HT1080 (cell line): ENCODE measurements around the genes ZNF521, SS18, TAF4B and DSG3.

GRCh38 chr18:24914346-24914831 lies 437.6 kb downstream of the ZNF521 start:
RAMPAGE:
- cytosol, long total RNA = no peak
- long total RNA = no peak
- nucleus, long total RNA = no peak

RAMPAGE:
- cytosol, long total RNA = no peak
- long total RNA = no peak
- nucleus, long total RNA = no peak
These were observed 65.9 kb downstream of the ZNF521 start for GRCh38 chr18:25285935-25286557.

DNA sequence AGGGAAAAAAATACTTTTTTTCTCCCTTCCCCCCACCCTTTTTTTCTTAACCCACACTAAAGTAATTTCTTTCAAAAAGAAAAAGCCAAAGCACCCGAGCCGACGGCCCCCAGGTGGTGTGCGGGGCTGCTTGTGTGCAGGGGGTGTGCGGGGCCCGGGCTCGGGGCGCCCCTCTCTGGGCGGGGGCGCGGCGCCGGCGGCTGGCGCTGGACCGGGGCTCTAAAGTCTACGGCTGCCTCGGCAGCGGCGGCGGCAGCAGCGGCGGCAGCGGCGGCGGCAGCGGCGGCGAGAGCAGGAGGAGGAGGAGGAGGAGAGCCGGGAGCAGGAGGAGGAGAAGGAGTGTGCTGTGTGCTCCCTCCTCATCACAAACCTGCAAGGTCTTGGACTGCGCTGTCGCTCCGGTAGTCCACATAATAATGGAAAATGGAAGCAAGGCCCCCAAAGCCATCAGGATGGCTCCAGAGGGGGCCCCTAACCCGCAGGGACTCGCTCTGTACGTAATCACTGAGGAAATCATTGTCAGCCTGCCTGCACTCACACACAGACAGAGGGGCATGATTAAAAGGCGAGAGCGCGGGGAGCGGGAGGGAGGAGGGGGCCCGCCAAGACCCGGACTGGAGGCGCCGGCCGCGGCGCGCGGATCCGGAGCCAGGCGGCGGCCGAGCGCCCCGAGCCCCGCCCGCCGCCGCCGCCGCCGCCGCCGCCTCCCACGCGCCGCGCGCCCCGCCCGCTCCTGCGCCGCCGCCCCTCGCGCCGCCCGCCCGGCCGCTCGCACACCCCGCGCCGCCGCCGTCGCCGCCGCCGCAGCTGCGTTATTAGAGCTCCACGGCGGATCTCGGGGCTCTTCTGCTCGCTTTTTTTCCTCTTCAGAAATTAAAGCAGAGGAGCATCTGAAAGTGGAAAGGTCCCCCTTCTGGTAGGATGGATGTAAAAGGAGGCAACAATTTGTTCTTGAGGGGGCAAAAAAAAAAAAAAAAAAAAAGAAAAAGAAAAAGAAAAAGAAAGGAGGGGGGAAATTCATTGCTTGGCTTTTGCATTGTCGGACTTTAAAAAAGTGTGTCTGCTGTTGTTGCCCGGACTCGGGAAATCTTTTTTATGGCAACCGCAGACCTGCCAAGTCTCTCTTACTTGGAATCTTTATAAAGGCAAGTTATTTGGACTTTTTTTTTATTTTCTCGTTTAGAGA lies at the start of gene ZNF521:
Gene ZNF521 (minus strand): TSS at position 532 of the 1,186 bp plus-strand sequence.
RAMPAGE:
- cytosol, long total RNA = no peak
- long total RNA = start-site peak on the minus strand centred at position 523 of the sequence, 48 bp wide, 29 reads
- nucleus, long total RNA = no peak

GRCh38 chr18:25503519-25504060 lies 151.6 kb upstream of the ZNF521 start:
RAMPAGE:
- cytosol, long total RNA = no peak
- long total RNA = no peak
- nucleus, long total RNA = no peak

DNA sequence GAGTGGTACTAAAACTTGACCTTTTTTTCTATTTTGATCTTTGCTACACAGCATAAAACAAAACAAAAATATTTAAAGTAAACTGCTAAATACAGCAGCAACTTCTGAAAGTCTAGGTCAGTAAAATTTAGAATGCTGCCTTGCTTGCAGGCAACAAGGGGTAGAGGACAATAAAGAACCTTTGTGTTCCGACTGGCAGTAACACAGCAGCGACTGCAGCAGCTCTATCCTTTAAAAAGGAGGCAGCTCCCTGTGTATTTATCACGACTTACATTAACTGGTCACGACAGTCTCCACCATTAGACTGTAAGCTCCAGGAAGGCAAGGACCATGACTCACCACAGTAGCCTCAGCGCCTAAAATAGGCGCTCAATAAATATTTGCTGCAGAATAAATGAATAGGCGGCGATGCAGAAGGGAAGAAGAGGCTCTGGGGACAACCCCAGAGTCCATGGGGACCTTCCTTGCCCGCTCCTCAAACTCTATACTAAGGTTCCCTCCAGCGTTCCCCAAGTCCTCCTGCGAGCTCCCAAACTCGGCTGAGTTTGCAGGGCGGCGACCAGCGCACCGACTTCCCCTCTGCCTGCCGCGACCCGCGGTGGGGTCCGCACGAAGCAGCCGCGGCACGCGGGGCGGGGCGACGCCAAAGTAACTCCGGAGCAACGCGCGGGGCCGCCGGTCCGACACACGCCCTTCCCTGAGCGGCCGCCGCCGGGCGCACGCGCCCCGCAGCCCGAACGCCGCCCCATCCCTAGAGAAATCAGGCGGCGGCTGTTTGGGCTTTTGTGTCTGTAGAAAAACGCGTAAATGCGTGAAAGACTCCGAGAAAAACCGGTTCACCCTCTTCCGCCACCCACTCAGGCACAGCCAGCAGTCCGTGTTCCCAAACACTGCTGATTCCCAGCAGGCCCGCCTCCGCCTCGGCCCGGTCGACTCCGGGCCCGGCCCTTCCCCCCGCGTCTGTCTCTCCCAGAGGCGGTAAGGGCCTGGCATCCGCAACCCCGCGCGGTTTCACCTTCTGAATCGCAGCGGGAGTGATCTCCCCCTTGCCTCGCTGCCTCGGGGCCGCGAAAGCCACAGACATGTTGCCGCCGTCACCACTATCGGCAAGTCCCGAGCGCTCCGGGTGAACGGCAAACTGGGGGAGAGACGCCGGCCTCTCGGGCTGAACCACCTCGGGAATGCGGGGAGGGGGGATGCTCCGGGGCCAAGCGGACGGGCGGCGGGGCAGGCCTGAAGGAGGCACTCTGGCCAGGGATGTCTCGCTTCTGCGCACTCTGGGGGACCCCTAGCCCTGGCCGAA lies at the start of gene SS18:
Gene SS18 (minus strand): TSS at position 1,128 of the 1,303 bp plus-strand sequence.
RAMPAGE:
- cytosol, long total RNA = start-site peak on the minus strand centred at position 1,132 of the sequence, 62 bp wide, 2,158 and 3,317 reads in 2 replicates
- long total RNA = start-site peak on the minus strand centred at position 1,115 of the sequence, 28 bp wide, 1,086 reads
- nucleus, long total RNA = start-site peak on the minus strand centred at position 1,137 of the sequence, 64 bp wide, 1,711 and 1,351 reads in 2 replicates

RAMPAGE:
- cytosol, long total RNA = no peak
- long total RNA = no peak
- nucleus, long total RNA = no peak
These were observed at the start of gene TAF4B for GRCh38 chr18:26225910-26227165. Gene TAF4B (plus strand): TSS chr18:26226445.

RAMPAGE:
- cytosol, long total RNA = no peak
- long total RNA = no peak
- nucleus, long total RNA = no peak
These were observed 158.2 kb downstream of the KCTD1 start for GRCh38 chr18:26390090-26390709.

DNA sequence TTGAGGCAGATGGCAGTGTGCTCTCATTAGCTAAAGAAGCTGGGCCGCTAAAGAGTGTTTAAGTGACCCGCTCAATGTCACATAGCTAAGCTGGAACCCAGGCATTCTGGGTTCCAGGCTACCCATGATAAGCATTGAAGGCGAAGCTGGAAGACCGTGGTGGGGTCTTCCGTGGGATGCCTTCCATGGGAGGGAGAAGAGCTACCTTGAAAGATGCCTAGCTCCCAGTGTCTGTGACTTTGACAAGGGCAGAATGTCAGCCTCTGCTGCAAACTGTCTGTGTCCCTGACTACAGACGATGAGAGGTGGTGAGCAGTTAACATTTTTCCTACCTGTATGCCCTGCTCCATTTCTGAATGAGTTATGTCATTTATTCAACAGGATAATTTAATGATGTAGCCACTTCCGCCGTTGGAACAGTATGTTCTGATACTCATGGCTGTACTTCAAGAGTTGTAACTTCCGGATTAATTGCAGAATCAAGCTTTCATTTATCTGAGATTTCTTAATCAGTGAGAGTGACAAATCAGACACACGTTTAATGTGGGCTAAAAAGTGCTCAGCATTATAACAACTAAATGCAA lies 107.9 kb downstream of the KCTD1 start:
RAMPAGE:
- cytosol, long total RNA = no peak
- long total RNA = no peak
- nucleus, long total RNA = no peak

DNA sequence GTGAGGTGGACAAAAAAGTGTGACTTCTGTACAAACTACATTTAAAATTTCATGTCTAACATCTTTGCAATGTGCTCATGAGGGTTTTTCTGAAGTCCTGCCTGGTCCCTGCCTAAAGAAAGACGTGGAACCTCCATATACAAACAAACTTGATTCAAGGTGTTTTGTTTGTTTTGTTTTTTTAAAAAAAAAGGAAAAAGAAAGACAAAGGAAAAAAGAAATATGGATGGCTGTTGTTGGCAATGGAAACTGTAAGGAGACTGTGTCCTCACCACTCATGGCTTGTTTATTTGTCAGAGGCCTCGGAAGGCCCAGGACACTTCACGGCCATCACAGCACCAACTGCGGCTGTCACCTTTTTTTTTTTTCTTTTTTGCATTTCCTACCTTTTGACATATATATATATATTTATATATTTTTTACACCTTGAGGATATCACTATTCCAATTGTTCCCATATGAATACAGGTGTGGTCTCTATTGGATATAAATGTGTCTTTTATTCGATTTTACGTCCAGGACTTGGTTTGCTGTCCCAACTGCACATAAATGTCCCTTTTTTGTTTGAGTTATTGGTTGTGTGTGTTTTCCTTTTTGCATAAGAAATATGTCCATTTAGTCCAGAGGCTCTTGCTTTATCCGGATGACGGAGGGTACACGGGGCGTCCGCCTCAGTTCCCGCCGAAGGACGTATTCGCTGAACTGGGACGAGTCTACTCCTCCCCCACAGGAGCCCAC lies 93.1 kb downstream of the KCTD1 start:
RAMPAGE:
- cytosol, long total RNA = no peak
- long total RNA = no peak
- nucleus, long total RNA = no peak

DNA sequence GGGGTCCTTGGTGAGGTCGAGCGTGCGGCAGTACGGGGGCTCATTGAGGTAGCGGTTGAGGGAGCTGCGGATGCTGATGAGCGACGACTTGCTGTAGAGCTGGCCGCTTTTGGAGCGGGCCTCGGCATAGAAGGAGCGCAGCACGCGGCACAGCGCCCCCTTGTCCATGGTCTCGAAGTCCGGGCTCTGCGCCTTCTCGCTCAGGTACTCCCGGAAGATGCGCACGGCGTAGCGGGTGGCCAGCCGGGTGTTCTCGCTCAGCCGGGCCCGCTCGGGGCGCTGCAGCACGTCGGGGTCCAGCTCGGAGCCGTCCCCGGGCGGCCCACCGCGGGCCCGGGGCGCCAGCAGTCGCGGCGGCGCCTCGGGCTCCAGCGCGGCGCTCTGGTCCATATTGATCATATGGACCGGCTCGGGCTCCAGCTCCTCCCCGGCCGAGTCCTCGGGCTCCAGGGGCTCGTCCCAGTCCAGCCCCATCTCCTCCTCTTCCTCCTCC lies 532 bp downstream of the KCTD1 start:
RAMPAGE:
- cytosol, long total RNA = no peak
- long total RNA = no peak
- nucleus, long total RNA = no peak

DNA sequence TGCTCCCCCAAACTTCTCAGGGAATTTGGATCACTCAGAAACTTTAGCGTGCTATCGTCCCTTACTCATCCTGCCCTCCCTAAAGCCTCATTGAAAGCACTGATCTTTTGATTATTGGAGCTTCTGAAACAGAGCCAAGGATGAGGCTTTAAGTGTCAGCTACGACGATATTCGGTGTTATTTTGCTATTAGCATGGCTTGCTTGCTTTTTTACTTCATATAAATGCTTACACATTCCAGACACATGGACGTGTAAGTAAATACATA lies 27.3 kb upstream of the KCTD1 start:
RAMPAGE:
- cytosol, long total RNA = no peak
- long total RNA = no peak
- nucleus, long total RNA = no peak

GRCh38 chr18:26862927-26863728 lies 2.4 kb downstream of the AQP4 start:
RAMPAGE:
- cytosol, long total RNA = no peak
- long total RNA = no peak
- nucleus, long total RNA = no peak

DNA sequence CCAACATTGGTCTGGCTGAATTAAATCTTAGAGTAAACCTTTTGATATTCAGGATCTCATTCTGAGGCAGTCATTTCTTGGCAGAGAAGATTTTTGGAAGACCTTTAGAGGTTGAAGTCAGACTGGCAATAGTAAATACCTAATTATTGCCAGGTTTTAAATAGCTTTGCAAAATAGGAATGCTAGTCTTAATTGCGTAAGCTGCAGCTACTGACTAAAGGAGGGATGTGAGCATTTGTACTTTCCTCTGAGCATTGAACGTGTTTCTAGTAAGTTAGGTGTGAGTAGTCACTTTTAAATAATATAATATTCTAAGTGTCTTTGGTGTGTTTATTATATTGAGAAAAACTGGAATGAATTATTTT lies 127.2 kb downstream of the CHST9 start:
RAMPAGE:
- cytosol, long total RNA = no peak
- long total RNA = no peak
- nucleus, long total RNA = no peak

DNA sequence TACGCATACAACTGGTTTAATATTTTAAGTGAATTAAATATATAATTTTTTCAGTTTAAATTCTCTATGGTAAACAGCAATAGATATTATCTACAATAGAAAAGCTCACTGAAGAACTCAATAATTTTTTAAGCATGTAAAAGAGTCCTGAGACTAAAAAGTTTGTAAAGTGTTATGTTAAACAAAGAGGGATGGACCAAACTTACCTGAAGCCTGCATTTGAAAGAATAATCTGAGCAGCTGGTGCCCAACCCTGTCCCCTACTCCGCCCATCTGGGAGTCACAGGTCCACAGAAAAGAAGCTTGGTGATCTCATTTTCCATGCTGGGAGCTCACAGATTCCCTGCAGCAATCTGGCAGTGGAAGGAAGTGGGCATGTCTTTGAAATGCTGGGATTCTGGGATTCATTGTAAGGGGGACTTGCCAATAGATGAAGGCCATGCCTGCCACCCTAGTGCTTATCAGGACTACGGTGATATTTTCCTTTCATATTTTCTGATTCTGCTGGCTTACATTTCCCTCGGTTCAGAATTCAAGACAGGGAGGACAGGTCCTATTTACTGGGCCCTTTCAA lies 17.9 kb downstream of the CDH2 start:
RAMPAGE:
- cytosol, long total RNA = no peak
- long total RNA = no peak
- nucleus, long total RNA = no peak

DNA sequence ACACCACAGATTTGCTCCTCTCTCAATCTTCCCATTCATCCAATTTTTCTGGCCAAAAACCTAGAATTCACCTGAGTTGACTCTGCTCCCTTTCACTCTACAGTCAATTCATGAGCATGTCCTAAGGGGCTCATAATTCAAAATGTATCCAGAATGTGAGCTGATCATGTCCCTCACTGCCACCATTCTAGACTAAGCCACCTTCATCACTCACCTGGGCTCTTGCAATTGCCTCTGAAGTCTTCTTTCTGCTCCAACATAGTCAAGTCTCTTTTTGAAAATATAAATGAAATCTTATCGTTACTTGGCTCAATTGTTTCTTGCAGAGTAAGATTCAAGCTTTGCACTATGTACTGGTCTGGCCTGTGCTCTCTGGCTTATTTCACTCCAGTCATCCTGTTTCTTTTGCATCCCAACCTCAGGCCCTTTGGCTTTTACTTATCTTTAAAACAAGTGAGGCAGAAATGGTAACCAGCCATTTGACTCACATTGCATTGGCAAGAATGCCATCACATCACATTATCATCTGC lies 64.6 kb upstream of the DSC1 start:
RAMPAGE:
- cytosol, long total RNA = no peak
- long total RNA = no peak
- nucleus, long total RNA = no peak

RAMPAGE:
- cytosol, long total RNA = no peak
- long total RNA = no peak
- nucleus, long total RNA = no peak
These were observed 71.2 kb upstream of the DSC1 start for GRCh38 chr18:31233809-31234338.

GRCh38 chr18:31241596-31242552 lies 76.1 kb upstream of the DSG1 start:
RAMPAGE:
- cytosol, long total RNA = no peak
- long total RNA = no peak
- nucleus, long total RNA = no peak

RAMPAGE:
- cytosol, long total RNA = no peak
- long total RNA = no peak
- nucleus, long total RNA = no peak
These were observed at the start of gene DSG3 for GRCh38 chr18:31447382-31448117. Gene DSG3 (plus strand): TSS chr18:31447741.

DNA sequence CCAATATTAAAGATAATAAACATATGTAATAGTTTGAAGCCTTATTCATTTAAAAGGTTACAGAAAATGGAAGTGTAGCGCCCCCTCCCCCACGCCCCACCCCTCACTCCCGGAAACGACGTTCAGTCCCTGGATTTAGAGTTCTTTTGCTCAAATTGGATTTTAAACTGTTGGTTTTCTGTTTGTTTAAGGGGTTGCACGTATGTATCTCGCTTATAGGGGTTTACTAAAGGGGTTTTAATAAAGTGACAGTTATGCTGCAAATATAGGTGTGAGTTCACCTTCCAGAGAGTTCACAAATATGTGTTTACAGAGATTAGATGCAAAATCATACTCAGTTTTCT lies 904 bp downstream of the DSG2 start:
RAMPAGE:
- cytosol, long total RNA = no peak
- long total RNA = no peak
- nucleus, long total RNA = no peak

DNA sequence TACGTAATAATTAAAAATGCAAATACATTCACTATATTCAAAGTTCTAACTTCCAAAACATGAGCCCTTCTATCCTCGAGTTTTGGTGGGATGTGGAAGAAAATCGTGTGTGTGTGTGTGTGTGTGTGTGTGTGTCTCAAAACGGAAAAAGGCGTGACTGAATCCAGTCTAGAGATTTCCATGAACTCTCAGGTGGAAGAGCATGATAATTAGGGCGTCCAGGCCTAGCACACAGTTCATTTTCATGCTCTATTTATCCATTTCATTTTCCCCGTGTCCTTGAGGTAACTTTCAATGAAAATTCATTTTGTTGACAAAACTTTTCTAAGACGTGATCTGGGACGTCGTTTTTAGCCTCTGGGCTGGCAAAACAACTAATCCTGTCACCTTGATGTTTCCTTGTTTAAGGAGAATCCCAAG lies 1.3 kb downstream of the DSG2 start:
RAMPAGE:
- cytosol, long total RNA = no peak
- long total RNA = no peak
- nucleus, long total RNA = no peak